Hair follicular keratinocyte (primary cell): ENCODE data around the genes CAMKMT and EPAS1.

DNA sequence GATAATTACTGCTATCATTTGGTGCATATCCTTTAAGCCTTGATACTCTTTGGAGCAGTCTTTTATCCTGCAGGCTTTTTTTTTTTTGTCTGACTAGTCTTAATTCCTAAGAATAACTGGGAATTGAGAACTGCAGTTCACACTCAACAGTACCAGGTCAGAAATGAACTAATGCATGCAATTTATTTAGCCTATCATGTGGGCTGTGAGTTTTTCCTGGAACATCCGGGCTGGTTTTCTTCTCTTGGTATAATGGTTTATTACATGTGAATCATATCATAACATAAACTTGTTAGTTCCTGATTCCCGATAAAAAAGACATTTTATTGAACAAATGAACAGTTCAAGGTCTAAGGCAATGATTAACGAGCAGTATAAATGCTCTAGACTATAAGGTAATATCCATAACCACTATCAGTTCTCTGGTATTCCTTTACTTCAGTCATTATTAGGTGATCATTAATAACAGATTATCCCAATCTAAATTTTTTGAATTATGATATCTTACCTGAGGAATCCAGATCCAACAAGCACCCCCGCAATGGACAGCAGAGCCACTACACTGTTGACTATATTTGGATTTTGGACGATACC lies 19.1 kb downstream of the ABCG5 start:
- RAMPAGE, long total RNA = no peak

- RAMPAGE, long total RNA = no peak
Measured at GRCh38 chr2:43831344-43832415, 7.0 kb downstream of the ABCG5 start.

DNA sequence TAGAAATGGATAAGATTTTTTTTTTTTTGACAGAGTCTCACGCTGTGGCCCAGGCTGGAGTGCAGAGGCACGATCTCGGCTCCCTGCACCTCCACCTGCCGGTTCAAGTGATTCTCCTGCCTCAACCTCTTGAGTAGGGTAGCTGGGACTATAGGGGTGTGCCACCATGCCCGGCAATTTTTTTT lies 3.1 kb downstream of the ABCG8 start:
- RAMPAGE, long total RNA = no peak

GRCh38 chr2:43973366-43973965 lies 22.3 kb downstream of the LRPPRC start:
- RAMPAGE, long total RNA = no peak

GRCh38 chr2:44361324-44362371 lies at the start of gene CAMKMT:
Gene CAMKMT, plus strand, starts transcription at chr2:44361947.
- RAMPAGE, long total RNA = no peak

DNA sequence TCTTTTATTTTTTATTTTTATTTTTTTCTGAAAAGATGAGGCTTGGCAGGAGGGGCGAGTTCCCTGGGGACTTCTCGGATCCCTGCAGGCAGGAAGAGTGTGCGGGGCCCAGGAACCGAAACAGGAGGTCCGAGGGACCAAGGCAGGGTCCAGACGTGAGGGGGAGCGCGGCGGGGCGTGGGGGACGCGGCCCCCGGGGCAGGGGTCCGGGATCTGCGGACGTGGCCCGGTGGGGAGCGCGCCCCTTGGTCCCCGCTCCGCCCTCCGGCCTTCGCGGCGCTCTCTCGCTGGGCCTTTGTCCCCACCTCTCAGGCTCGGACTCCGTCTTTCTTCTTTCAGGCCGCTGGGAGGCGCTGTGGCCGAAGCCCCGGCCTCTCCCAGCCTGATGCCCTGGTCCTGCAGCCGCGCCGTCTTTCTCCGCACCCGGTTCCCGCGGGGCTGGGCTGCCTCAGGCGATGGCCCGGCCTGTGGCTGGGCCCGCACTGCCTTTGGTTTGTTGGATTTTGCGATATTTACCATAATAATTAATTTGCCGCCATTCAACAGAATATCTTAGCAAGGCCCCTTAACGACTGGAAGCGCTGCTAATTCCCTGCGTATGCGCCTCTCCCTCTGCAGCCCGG lies 10.6 kb downstream of the SIX3 start:
- RAMPAGE, long total RNA = no peak

DNA sequence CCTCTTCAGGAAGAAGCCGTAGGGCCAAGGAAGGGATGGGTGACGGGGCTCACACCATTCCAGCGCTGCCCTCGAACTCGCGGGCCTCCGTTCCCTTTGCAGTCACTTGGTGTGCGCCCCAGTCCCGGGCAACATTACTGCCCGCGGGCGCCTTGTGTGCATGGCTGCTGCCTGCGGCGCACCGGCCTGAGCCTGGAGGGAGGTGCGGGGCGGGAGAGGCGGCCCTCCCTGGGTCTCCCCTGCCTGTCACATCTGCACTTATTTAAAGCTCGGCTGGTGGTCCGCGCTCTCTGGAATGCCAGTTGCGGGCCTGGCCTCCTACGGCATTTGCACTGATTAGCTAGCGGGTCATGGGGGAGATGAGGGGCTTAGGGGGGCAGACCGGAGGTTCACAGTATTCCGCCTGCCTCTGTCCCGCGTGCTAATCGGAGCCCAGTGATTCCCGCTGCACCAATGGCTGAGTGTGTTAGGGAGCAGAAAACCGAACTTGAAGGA lies 161.0 kb upstream of the SIX2 start:
- RAMPAGE, long total RNA = no peak

GRCh38 chr2:45211750-45212247 lies 202.5 kb upstream of the SIX2 start:
- RAMPAGE, long total RNA = no peak

DNA sequence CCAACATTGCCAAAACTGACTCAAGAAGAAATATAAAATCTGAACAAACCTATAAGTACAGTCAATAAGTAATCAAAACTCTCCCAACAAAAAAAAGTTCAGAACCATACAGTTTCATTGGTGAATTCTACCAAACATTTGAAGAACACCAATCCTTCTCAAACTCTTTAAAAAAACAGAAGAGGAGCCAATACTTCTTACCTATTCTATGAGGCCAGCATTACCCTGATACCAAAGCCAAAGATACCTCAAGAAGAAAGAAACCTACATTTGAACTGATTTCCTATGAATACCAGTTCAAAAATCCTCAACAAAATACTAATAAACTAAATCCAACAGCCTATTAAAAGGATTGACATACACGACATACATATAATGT lies 187.6 kb downstream of the SRBD1 start:
- RAMPAGE, long total RNA = no peak

DNA sequence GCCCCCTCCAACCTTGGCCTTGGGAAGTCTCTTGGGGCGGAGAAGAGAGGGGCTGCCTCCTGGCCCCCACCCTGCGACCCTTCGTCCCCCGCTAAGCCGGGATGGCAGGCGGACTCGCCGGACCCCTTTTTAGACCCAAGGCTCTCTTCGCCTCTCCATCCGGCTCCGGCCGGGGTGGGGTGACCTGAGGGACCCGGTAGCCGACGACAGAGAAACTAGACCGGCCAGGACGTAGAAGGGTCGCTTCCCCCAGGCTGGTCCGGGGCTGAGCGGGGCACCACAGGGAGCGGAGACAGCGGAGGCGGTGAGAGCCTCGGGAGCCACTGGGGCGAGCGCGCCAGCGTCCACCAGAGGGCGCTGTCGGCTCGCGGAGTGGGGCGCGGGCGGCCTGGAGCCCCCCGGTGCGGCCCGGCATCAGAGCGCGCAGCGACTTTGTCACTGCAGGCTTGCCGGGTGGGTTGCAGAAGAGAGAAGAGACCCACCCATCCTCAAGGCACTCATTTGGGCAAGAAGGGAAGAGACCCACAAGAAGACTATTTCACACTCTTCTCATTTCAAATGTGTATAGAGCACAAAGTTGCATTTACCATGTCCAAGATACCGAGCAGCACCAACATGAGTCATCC lies 7.9 kb upstream of the PRKCE start:
- RAMPAGE, long total RNA = no peak

GRCh38 chr2:45833651-45834345 lies 182.3 kb downstream of the PRKCE start:
- RAMPAGE, long total RNA = no peak

- RAMPAGE, long total RNA = no peak
Measured at GRCh38 chr2:45904038-45904852, 252.8 kb downstream of the PRKCE start.

GRCh38 chr2:45906418-45907135 lies 255.1 kb downstream of the PRKCE start:
- RAMPAGE, long total RNA = no peak

- RAMPAGE, long total RNA = no peak
Measured at GRCh38 chr2:46177116-46177876, 119.9 kb upstream of the EPAS1 start.

- RAMPAGE, long total RNA = no peak
Measured at GRCh38 chr2:46277656-46277992, 19.6 kb upstream of the EPAS1 start.

- RAMPAGE, long total RNA = no peak
Measured at GRCh38 chr2:46297249-46298232, at the start of gene EPAS1. Gene EPAS1, plus strand, starts transcription at chr2:46297407.

DNA sequence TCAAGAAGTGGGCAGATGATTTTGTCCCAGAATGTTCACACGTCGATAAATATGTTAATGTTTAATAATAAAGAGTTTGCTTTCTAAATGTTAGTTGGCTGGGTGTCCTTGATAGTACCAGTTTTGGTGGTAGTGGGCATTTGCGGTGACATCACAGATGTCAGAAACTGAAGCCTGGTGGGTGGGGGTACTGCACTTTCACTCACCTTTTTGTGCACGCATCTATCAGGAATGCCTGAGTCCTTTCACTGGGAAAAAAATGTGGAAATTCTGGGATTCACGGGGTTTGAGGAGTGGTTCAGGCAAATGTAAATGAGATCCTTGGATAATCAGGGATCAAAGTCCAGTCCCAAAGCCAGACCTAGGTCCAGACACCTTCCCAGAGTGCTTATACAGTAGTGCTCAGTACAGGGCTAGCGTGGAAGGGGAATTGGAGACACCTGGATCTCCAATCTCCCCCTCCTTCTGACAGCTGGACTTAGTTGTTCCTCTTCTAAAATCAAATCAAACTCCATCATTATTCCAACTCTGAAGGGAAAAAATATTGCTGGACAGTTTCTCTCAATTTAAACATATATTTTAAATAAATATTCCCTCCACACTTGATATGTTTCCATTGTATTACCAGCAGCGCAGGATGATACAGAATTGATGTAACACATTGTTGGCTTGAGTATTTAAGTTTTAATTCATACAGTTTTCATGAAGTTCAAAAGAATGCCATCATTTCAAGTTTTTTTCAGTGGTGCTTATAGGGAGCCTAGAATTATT lies 3.4 kb downstream of the EPAS1 start:
- RAMPAGE, long total RNA = no peak

GRCh38 chr2:46338442-46339139 lies 41.4 kb downstream of the EPAS1 start:
- RAMPAGE, long total RNA = no peak

GRCh38 chr2:46347623-46348630 lies 50.7 kb downstream of the EPAS1 start:
- RAMPAGE, long total RNA = no peak

DNA sequence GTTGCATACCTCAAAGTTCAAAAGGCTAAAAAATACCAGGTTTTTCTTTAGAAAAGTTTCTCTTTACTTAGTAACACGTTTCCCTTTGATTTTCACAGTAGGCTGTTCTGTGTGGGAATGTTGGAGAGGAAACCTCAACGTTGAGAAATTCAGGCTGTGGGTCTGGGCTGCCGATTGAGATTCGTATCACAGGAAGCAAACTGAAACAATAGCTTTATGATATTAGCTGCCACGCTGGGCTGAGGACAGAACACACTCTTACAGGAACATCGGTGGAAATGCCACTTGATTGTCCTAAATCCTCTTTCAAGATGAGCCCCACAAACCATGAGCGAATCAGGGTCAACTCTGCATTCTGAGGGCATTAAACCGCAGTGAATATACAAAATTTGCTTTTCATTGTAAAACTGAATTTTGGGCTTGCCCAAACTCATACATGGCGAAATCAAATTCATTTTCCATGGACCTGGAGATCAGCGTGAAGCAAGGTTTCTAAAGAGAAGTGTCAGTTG lies 53.2 kb downstream of the EPAS1 start:
- RAMPAGE, long total RNA = no peak